Measurements from ENCODE around the gene URI1.

- RAMPAGE, long total RNA = no peak
- RRBS = 7% methylated on average over 8 of the region's 19 CpGs
PRO-cap:
- standard = no peak
- CoPRO, capped RNA only, 2 experiments = no peak in any of the 2 experiments
- CoPRO, capped and uncapped RNA, 2 experiments = no peak in any of the 2 experiments
- CoPRO, uncapped RNA only, 2 experiments = no peak in any of the 2 experiments
CAGE:
- cytosol, long polyA plus RNA = no peak
- long polyA plus RNA = no peak
- nucleolus, long total RNA = no peak
- nucleus, long polyA plus RNA = no peak
These were observed 38.5 kb upstream of the ZNF492 start for GRCh38 chr19:22595649-22596092.

GRCh38 chr19:22784679-22785069 lies 723 bp upstream of the ZNF99 start:
- RAMPAGE, long total RNA = no peak
- RRBS = no CpG with 5 or more reads among the region's 1 CpG
PRO-cap:
- standard = no peak
- CoPRO, capped RNA only, 2 experiments = no peak in any of the 2 experiments
- CoPRO, capped and uncapped RNA, 2 experiments = no peak in any of the 2 experiments
- CoPRO, uncapped RNA only, 2 experiments = no peak in any of the 2 experiments
CAGE:
- cytosol, long polyA plus RNA = no peak
- long polyA plus RNA = no peak
- nucleolus, long total RNA = no peak
- nucleus, long polyA plus RNA = no peak

DNA sequence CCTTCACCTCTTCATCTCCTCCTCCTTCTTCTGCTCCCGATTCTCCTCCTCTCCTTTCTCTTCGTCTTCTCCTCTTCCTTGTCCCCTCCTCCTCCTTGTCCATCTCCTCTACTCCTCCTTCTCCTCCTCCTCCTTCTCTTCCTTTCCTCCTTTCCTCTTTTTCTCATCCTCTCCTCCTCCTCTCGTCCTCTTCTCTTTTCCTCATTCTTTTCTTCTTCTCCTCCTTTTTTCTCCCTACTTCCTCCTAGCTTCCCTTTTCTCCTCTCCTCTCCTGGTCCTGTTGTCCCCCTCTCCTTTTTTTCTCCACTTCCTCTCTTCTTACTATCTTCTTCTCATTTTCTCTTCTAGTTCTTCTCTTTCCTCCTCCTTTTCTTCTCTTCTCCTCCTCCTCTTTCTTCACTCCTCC lies 71.3 kb downstream of the ZNF91 start:
- RAMPAGE, long total RNA = no peak
- RRBS = no CpG with 5 or more reads among the region's 3 CpGs
PRO-cap:
- standard = no peak
- CoPRO, capped RNA only, 2 experiments = no peak in any of the 2 experiments
- CoPRO, capped and uncapped RNA, 2 experiments = no peak in any of the 2 experiments
- CoPRO, uncapped RNA only, 2 experiments = no peak in any of the 2 experiments
CAGE:
- cytosol, long polyA plus RNA = no peak
- long polyA plus RNA = no peak
- nucleolus, long total RNA = no peak
- nucleus, long polyA plus RNA = no peak

- RAMPAGE, long total RNA = no peak
PRO-cap:
- standard = no peak
- CoPRO, capped RNA only, 2 experiments = no peak in any of the 2 experiments
- CoPRO, capped and uncapped RNA, 2 experiments = no peak in any of the 2 experiments
- CoPRO, uncapped RNA only, 2 experiments = no peak in any of the 2 experiments
CAGE:
- cytosol, long polyA plus RNA = no peak
- long polyA plus RNA = no peak
- nucleolus, long total RNA = no peak
- nucleus, long polyA plus RNA = no peak
These were observed 5.5 kb upstream of the ZNF726 start for GRCh38 chr19:23909215-23909508.

DNA sequence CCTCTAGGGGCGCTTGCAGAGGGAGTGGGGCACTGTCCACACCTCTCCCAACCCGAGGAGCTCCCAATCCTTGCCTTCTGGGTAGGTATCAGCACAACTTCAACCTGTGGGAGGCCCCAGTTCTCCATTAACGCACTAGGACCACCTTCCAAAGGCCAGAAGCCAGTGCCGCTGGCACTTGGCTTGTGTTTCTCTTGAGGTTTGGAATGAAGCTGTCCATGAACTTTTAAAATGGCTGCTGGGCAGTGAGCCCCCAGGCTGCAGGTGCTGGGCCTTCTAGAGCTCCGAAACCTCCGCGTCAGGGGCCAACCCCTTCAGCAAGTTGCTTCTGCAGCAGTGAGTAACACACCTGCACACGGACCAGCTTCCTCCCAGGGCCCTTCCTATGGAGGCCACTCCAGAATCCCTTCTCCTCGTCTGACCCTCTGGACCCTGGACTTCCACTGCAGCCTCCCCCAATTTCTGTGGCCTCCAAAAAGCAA lies 108.5 kb upstream of the VSTM2B start:
- RAMPAGE, long total RNA = no peak
- RRBS = no CpG with 5 or more reads among the region's 9 CpGs
PRO-cap:
- standard = no peak
- CoPRO, capped RNA only, 2 experiments = no peak in any of the 2 experiments
- CoPRO, capped and uncapped RNA, 2 experiments = no peak in any of the 2 experiments
- CoPRO, uncapped RNA only, 2 experiments = no peak in any of the 2 experiments
CAGE:
- cytosol, long polyA plus RNA = no peak
- long polyA plus RNA = no peak
- nucleolus, long total RNA = no peak
- nucleus, long polyA plus RNA = no peak

DNA sequence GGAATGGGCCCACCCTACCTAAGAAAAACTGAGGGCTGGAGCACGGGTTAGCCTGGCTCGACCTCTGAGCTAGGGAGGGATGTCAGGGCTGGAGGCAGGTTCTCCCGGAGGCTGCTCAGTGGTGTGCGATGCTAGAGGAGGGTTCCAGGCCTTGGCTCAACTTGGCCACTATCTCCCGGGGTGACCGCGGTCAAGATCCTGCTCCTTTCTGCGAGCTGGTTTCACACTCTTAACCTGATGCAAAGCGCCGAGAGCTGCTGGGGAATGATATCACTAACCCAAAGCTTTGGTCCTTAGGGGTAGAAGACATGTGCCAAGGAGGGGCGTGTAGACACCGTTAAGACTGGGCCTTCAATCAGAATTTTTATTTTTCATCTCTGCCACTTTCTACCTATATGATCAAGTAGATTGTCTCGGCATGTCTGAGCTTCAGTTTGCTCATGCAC lies 384 bp downstream of the POP4 start:
- RAMPAGE, long total RNA = no peak
- RRBS = 3% methylated on average over 3 of the region's 13 CpGs
PRO-cap:
- standard = no peak
- CoPRO, capped RNA only, 2 experiments = no peak in any of the 2 experiments
- CoPRO, capped and uncapped RNA, 2 experiments = no peak in any of the 2 experiments
- CoPRO, uncapped RNA only, 2 experiments = no peak in any of the 2 experiments
CAGE:
- cytosol, long polyA plus RNA = no peak
- long polyA plus RNA = no peak
- nucleolus, long total RNA = no peak
- nucleus, long polyA plus RNA = no peak

- RAMPAGE, long total RNA = no peak
- RRBS = no CpG with 5 or more reads among the region's 15 CpGs
PRO-cap:
- standard = no peak
- CoPRO, capped RNA only, 2 experiments = no peak in any of the 2 experiments
- CoPRO, capped and uncapped RNA, 2 experiments = no peak in any of the 2 experiments
- CoPRO, uncapped RNA only, 2 experiments = no peak in any of the 2 experiments
CAGE:
- cytosol, long polyA plus RNA = no peak
- long polyA plus RNA = no peak
- nucleolus, long total RNA = no peak
- nucleus, long polyA plus RNA = no peak
These were observed 7.6 kb downstream of the PLEKHF1 start for GRCh38 chr19:29672784-29673347.

GRCh38 chr19:29704774-29705298 lies 10.2 kb downstream of the C19orf12 start:
- RAMPAGE, long total RNA = no peak
- RRBS = no CpG with 5 or more reads among the region's 6 CpGs
PRO-cap:
- standard = no peak
- CoPRO, capped RNA only, 2 experiments = no peak in any of the 2 experiments
- CoPRO, capped and uncapped RNA, 2 experiments = no peak in any of the 2 experiments
- CoPRO, uncapped RNA only, 2 experiments = no peak in any of the 2 experiments
CAGE:
- cytosol, long polyA plus RNA = no peak
- long polyA plus RNA = no peak
- nucleolus, long total RNA = no peak
- nucleus, long polyA plus RNA = no peak

- RAMPAGE, long total RNA = no peak
- RRBS = under 1% methylated on average over 28 of the region's 125 CpGs
PRO-cap:
- standard = bidirectional peak, plus-strand start at chr19:29942260, minus-strand start at chr19:29942154; bidirectional peak, plus-strand start at chr19:29942693, minus-strand start at chr19:29942636; bidirectional peak, plus-strand start at chr19:29942788, minus-strand start at chr19:29942747
- CoPRO, capped RNA only, 2 experiments = peak in 2 of 2 experiments; most common plus-strand start chr19:29942247 (in 2); most common minus-strand start chr19:29942132 (in 1)
- CoPRO, capped and uncapped RNA, 2 experiments = peak in 2 of 2 experiments; most common plus-strand start chr19:29942247 (in 2); most common minus-strand start chr19:29942144 (in 2)
- CoPRO, uncapped RNA only, 2 experiments = peak in 2 of 2 experiments; most common plus-strand start chr19:29942287 (in 1); most common minus-strand start chr19:29942125 (in 2)
CAGE:
- cytosol, long polyA plus RNA = start-site peak on the plus strand at chr19:29942227-29942289, 401 and 159 reads in 2 replicates; start-site peak on the plus strand at chr19:29942488-29942527, 134 and 65 reads in 2 replicates
- long polyA plus RNA = start-site peak on the plus strand at chr19:29942485-29942658, 62 and 121 reads in 2 replicates
- nucleolus, long total RNA = no peak
- nucleus, long polyA plus RNA = start-site peak on the plus strand at chr19:29942234-29942271, 461 and 178 reads in 2 replicates; start-site peak on the plus strand at chr19:29942491-29942512, 63 and 101 reads in 2 replicates
These were observed at the start of gene URI1 for GRCh38 chr19:29942064-29943183. Gene URI1 (plus strand): TSS chr19:29942239.

GRCh38 chr19:30229514-30229960 lies 142.6 kb upstream of the ZNF536 start:
- RAMPAGE, long total RNA = no peak
- RRBS = no CpG with 5 or more reads among the region's 12 CpGs
PRO-cap:
- standard = no peak
- CoPRO, capped RNA only, 2 experiments = no peak in any of the 2 experiments
- CoPRO, capped and uncapped RNA, 2 experiments = no peak in any of the 2 experiments
- CoPRO, uncapped RNA only, 2 experiments = no peak in any of the 2 experiments
CAGE:
- cytosol, long polyA plus RNA = no peak
- long polyA plus RNA = no peak
- nucleolus, long total RNA = no peak
- nucleus, long polyA plus RNA = no peak

GRCh38 chr19:30449970-30450648 lies 77.9 kb downstream of the ZNF536 start:
- RAMPAGE, long total RNA = no peak
- RRBS = no CpG with 5 or more reads among the region's 9 CpGs
PRO-cap:
- standard = no peak
- CoPRO, capped RNA only, 2 experiments = no peak in any of the 2 experiments
- CoPRO, capped and uncapped RNA, 2 experiments = no peak in any of the 2 experiments
- CoPRO, uncapped RNA only, 2 experiments = no peak in any of the 2 experiments
CAGE:
- cytosol, long polyA plus RNA = no peak
- long polyA plus RNA = no peak
- nucleolus, long total RNA = no peak
- nucleus, long polyA plus RNA = no peak

DNA sequence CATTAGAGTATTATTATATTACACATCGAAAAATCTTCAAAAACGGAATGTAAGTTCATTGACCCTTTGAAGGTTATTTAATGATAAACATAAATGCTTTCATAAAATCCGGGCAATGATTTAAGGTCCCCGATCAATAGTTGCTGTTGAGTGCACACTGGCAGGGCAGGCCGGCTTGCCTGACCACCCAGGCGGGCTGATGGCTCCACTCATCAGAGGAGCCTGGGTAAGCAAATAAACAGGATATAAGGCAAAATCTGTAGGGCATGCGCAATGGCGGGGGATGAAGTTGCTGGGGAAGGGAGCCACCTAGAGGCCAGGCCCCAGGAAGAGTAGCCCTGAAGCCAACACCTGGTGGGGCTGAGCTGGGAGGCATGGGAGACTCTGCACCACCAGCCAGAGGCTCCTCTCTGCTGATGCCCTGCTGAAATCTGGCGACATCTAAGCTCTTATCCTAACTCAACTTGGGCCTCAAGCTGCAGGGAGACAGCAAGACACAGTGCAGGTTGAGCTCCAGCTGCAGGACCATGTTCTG lies 324.3 kb downstream of the ZNF536 start:
- RAMPAGE, long total RNA = no peak
- RRBS = no CpG with 5 or more reads among the region's 9 CpGs
PRO-cap:
- standard = no peak
- CoPRO, capped RNA only, 2 experiments = no peak in any of the 2 experiments
- CoPRO, capped and uncapped RNA, 2 experiments = no peak in any of the 2 experiments
- CoPRO, uncapped RNA only, 2 experiments = no peak in any of the 2 experiments
CAGE:
- cytosol, long polyA plus RNA = no peak
- long polyA plus RNA = no peak
- nucleolus, long total RNA = no peak
- nucleus, long polyA plus RNA = no peak

DNA sequence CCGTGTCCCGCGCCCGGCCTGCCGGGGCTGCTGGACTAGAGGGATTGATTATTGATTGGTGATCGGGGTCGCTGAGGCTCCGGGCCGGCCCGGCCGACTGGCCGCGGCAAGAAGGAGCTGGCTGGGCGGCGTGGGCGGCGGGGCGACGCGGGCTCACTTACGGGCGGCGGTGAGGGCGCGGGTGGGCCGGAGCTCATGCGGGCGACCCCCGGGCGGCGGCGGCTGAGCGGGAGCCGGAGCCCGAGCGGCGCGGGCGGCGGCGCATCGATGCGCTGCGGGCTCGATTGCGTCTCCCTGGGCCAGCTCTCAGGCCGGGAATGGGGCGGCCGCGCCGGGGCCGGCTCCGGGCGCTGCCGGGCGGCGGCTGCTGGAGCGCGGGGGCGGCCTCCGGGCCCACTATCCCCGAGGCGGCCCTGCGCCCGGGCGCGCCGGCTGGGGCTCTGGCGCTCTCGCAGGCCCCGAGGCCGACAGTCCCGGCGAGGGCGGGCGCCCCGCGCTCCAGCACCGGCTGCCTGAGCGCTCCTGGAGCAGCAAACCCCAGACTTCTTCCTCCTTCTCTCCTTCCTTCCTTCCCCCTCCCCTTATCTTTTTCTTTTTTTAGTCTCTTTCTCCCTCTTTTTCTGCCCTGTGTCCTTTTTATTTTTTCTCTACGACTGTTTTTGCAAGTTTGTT lies 1.5 kb upstream of the TSHZ3 start:
- RAMPAGE, long total RNA = no peak
- RRBS = 3% methylated on average over 30 of the region's 81 CpGs
PRO-cap:
- standard = bidirectional peak, plus-strand start at position 309 of the sequence, minus-strand start at position 266 of the sequence
- CoPRO, capped RNA only, 2 experiments = peak in 2 of 2 experiments; most common plus-strand start position 399 of the sequence (in 2); most common minus-strand start position 269 of the sequence (in 2)
- CoPRO, capped and uncapped RNA, 2 experiments = no peak in any of the 2 experiments
- CoPRO, uncapped RNA only, 2 experiments = no peak in any of the 2 experiments
CAGE:
- cytosol, long polyA plus RNA = no peak
- long polyA plus RNA = no peak
- nucleolus, long total RNA = no peak
- nucleus, long polyA plus RNA = no peak

GRCh38 chr19:31717237-31717725 lies 368.0 kb upstream of the TSHZ3 start:
- RAMPAGE, long total RNA = no peak
- RRBS = no CpG with 5 or more reads among the region's 16 CpGs
PRO-cap:
- standard = no peak
- CoPRO, capped RNA only, 2 experiments = no peak in any of the 2 experiments
- CoPRO, capped and uncapped RNA, 2 experiments = no peak in any of the 2 experiments
- CoPRO, uncapped RNA only, 2 experiments = no peak in any of the 2 experiments
CAGE:
- cytosol, long polyA plus RNA = no peak
- long polyA plus RNA = no peak
- nucleolus, long total RNA = no peak
- nucleus, long polyA plus RNA = no peak

GRCh38 chr19:31717970-31718225 lies 368.7 kb upstream of the TSHZ3 start:
- RAMPAGE, long total RNA = no peak
- RRBS = no CpG with 5 or more reads among the region's 4 CpGs
PRO-cap:
- standard = no peak
- CoPRO, capped RNA only, 2 experiments = no peak in any of the 2 experiments
- CoPRO, capped and uncapped RNA, 2 experiments = no peak in any of the 2 experiments
- CoPRO, uncapped RNA only, 2 experiments = no peak in any of the 2 experiments
CAGE:
- cytosol, long polyA plus RNA = no peak
- long polyA plus RNA = no peak
- nucleolus, long total RNA = no peak
- nucleus, long polyA plus RNA = no peak

- RAMPAGE, long total RNA = no peak
- RRBS = no CpG with 5 or more reads among the region's 18 CpGs
PRO-cap:
- standard = no peak
- CoPRO, capped RNA only, 2 experiments = no peak in any of the 2 experiments
- CoPRO, capped and uncapped RNA, 2 experiments = no peak in any of the 2 experiments
- CoPRO, uncapped RNA only, 2 experiments = peak in 2 of 2 experiments; most common plus-strand start chr19:32407431 (in 1); most common minus-strand start chr19:32407161 (in 1)
CAGE:
- cytosol, long polyA plus RNA = no peak
- long polyA plus RNA = no peak
- nucleolus, long total RNA = no peak
- nucleus, long polyA plus RNA = no peak
These were observed 1.6 kb downstream of the DPY19L3 start for GRCh38 chr19:32406705-32407974.

DNA sequence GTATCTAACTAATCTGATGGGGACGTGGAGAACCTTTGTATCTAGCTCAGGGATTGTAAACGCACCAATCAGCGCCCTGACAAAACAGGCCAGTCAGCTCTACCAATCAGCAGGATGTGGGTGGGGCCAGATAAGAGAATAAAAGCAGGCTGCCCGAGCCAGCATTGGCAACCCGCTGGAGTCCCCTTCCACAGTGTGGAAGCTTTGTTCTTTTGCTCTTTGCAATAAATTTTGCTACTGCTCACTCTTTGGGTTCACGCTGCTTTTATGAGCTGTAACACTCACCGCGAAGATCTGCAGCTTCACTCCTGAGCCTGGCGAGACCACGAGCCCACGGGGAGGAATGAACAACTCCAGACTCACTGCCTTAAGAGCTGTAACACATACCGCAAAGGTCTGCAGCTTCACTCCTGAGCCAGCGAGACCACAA lies 8.4 kb upstream of the PDCD5 start:
- RAMPAGE, long total RNA = no peak
- RRBS = no CpG with 5 or more reads among the region's 13 CpGs
PRO-cap:
- standard = no peak
- CoPRO, capped RNA only, 2 experiments = no peak in any of the 2 experiments
- CoPRO, capped and uncapped RNA, 2 experiments = no peak in any of the 2 experiments
- CoPRO, uncapped RNA only, 2 experiments = no peak in any of the 2 experiments
CAGE:
- cytosol, long polyA plus RNA = no peak
- long polyA plus RNA = no peak
- nucleolus, long total RNA = no peak
- nucleus, long polyA plus RNA = no peak

DNA sequence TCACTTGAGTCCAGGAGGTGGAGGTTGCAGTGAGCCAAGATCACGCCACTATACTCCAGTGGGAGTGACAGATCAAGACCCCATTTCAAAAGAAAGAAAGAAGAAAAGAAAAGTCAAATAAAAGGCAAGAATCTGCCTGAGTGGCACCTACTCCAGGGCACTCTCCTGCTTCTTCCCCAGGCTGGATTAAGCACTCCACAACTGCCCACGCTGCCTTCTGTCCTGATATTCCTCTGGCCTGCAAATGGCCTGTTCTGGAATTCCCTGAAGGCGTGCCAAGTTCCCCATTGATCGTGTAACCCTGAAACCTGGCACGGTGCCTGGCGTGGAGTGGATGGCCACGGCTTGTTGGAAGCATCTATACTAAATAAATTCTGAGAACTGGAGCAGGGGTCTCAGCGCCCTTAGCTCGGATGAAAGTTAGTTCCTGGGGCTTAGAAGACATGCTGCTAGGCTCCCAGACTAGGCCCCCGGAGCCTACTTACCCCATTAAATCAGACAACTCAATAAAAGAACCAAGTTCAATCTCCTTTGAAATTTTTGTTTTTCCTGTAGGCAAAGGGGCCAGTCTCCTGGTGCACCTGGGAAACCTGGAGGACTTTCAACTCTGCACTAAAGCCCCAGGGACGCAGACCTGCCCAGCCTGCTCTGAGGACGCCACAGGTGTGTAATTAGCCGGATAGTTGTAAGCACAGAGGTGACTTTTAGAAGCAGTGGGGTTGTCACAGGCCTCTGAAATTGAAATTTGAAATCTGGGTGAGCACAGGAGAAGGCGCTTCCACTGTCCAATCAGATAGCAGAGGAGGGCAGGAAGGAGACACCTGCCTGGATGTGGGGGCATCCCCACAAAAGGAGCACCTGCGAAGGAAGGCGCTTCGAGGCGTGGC lies 21.9 kb downstream of the ANKRD27 start:
- RAMPAGE, long total RNA = no peak
- RRBS = no CpG with 5 or more reads among the region's 18 CpGs
PRO-cap:
- standard = no peak
- CoPRO, capped RNA only, 2 experiments = no peak in any of the 2 experiments
- CoPRO, capped and uncapped RNA, 2 experiments = no peak in any of the 2 experiments
- CoPRO, uncapped RNA only, 2 experiments = peak in 1 of 2 experiments; most common minus-strand start position 508 of the sequence (in 1)
CAGE:
- cytosol, long polyA plus RNA = no peak
- long polyA plus RNA = no peak
- nucleolus, long total RNA = no peak
- nucleus, long polyA plus RNA = no peak